ENCODE measurements around a stretch of chr6.

- RRBS, result no CpG with 5 or more reads among the region's 10 CpGs
Observed at GRCh38 chr6:5764252-5764983, 242.3 kb downstream of the NRN1 start.

DNA sequence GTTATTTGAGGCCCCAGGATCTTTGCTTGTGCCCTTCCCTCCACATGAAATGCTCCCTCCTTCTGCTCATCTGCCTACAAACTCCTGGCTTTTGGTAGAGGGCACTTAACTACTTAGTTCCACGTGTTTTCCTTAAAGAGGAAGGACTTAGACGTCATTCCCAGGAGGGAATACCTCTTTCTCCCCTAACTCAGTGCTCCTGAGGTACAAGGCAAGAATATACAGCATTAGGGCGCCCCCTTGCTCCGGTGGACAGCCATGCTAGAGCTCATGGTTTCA is 93.9 kb upstream of the LY86 start:
- RRBS, result 8% methylated on average over 1 of the region's 4 CpGs

DNA sequence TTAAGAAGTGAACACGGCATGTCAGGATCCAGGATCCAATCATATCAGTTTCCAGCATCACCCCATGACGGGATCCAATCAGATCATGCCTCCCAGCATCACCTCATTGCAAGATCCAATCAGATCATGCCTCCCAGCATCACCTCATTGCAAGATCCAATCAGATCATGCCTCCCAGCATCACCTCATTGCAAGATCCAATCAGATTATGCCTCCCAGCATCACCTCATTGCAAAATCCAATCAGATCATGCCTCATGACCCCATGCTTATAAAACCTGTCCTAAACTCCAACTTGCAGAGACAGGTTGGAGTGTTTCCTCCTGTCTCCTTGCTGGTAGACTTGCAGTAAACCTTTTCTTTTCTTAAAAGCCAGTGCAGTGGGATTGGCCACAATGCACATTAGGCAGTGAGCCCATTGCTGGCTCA is 69.0 kb downstream of the LY86 start:
- RRBS, result no CpG with 5 or more reads among the region's 2 CpGs

GRCh38 chr6:6711986-6712277 is 123.4 kb downstream of the LY86 start:
- RRBS, result no CpG with 5 or more reads among the region's 6 CpGs

DNA sequence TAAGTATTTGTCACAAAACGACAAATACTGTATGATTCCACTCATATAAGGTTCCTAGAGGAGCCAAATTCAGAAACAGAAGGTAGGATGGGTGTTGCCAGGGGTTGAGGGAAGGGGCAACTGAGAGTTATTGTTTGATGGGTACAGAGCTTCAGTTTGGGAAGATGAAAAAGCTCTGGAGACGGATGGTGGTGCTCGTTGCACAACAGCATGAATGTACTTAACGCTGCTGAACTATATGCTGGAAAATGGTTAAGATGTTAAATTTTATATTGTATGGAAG is 182.0 kb downstream of the LY86 start:
- RRBS, result no CpG with 5 or more reads among the region's 4 CpGs

DNA sequence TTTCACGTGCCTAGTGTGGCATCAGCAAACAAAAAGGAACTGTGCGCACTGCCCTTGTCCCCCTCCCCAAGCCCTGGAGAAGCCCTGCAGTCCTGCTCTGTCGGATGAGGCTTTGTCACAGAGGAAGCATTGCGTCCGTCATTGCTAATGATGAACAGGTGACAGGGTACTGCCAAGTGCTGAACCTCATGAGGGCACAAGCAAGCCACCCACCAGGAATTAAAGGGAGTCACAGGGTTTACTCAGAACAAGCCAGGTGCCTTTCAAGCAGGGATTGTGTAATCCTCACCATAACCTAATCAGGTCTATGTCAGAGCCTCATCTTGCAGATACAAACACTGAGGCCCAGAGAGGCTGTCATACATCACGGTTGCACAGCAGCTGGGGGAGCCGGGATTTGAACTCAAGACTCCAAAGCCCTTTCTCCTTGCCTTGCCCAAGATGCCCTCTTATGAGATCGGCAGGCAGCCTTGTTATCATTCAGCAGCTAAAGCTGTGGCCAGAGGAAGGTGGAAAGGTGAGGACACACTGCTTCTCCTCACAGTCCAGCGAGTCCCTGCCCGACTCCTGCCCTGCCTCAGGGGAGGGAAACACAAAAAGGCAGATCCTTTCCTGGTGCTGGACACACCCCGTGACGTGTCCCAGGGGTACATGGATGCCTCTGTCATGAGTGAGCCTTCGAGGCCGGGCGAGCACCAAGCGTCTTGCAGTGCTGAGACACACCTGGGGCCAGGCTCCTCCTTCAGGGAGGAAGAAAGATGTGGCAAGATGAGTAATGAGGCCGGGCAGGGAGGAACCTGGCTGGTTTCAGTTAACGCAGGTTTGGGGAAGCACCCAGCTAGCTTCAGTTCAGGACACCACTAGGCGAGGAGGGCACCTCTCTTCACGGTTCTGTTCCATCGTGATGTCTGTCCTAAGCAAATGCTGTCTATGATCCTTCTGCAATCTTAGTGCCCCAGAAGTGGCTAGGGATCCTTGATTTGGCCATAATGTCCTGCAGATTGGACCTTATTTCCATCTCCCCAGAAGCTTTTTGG is 214.9 kb downstream of the LY86 start:
- RRBS, result 45% methylated on average over 4 of the region's 21 CpGs

GRCh38 chr6:6865610-6865849 is 242.2 kb upstream of the RREB1 start:
- RRBS, result no CpG with 5 or more reads among the region's 4 CpGs

DNA sequence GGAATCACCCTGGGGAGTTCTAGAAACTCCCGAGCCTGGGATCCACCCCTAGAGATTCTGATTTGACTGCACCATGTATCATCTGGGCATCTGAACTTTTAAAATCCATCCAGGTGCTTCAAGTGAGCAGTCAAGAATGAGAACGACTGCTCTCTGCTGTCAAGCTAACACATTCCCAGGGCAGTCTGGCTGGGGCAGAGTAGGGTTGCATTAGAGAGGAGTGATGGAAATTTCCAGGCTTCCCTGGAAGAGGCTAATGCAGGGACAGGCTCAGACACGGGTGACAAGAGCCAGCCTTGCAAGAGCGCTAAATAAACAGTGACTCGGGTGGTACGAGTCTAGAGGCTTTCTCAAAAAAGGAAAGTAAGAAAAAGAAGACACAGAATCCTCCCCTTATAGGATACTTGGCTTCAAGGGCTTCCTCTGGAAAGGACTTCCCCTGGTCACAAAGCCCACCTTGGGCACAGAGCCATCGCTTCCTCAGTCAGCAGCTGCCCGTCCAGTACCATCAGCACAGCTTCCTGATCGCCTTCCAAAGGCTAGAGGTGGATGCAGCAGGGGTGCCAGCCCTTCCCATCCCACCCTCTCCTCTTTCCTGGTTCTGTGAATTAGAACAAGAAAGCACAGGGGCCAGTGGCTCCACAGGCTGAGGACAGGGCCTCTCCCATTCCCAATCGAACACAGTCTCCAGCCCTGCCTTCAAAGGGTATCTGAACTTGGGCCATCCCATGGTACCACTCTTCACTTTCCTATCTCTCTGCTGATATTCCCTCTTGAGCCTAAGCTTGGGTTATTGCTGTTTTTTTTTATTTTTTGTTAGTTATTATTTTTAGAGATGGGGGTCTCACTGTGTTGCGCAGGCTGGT is 177.3 kb upstream of the RREB1 start:
- RRBS, result no CpG with 5 or more reads among the region's 11 CpGs

GRCh38 chr6:6931470-6932096 is 176.2 kb upstream of the RREB1 start:
- RRBS, result no CpG with 5 or more reads among the region's 7 CpGs

- RRBS, result no CpG with 5 or more reads among the region's 6 CpGs
Observed at GRCh38 chr6:7129348-7129789, 21.6 kb downstream of the RREB1 start.

- RRBS, result no CpG with 5 or more reads among the region's 4 CpGs
Observed at GRCh38 chr6:7129790-7130163, 22.0 kb downstream of the RREB1 start.

DNA sequence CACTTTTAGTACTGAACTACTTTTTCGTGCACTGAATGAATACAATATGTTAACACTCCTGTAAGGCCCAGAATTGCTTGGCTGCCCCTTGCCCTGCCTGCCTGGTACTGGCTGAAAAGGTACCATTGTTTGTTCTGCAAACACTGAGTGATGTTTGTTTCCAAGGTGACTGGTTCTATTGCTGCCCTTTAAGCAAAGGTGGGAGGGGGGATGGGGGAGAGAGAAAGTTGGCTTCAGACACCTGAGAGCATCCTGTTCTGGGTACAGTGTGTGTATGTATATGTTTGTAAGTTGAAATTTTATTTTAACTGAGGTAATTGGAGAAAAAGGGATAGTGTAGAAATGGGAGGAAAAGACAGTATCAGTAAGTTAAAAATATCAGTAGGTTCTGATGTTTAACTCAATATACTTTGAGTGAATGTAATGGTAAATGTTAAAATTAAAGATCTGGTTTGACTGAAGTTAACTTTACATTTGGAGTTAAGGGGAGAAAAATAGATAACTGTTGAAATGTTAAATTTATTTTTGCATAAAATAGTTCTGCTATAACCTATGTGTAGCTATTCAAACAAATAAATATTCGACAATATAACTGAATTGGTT is 31.4 kb downstream of the RREB1 start:
- RRBS, result no CpG with 5 or more reads among the region's 2 CpGs

- RRBS, result under 1% methylated on average over 22 of the region's 74 CpGs
Observed at GRCh38 chr6:7140500-7141590, 33.1 kb downstream of the RREB1 start.

GRCh38 chr6:7146167-7146939 is 38.6 kb downstream of the RREB1 start:
- RRBS, result no CpG with 5 or more reads among the region's 13 CpGs

- RRBS, result no CpG with 5 or more reads among the region's 6 CpGs
Observed at GRCh38 chr6:7191973-7192327, 84.2 kb downstream of the RREB1 start.

DNA sequence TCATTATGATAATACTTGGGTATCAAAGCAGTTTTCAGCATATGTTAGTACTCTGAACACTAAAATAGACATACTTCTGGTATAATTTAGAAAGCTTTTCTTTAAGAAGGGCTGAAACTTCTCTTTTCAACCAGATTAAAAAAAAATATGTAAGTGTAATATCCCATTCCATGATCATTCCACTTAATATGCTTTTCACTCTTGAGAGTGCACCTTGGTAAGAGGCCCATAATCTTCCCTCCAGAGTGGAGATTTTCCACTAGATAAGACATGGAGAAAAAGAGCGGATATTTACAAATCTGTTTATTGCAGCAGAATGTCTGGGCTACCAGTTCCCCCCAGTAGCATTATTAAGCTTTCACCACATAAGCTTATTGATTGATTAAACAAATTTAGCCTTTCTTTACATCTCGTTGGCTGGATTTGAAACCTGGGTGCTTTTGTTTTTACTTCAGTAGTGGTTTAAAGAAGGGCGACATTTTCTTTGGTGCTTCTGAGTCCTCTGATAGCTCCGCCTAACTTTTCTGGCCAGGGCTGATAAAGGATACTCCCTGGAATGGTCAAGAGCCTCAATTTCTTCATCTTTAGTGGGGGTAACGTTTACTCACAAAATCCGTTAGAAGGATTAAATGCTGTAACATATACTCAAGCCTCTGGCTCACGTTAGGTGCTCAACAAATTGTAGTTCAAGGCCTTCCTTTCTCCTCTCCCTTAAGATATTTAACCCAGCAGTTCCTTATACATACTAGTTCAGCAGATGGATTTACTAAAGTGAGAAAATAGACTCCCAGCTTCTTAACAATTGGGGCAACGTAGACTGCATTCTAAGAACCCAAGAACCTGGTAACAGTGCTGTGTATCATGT is 91.1 kb downstream of the RREB1 start:
- RRBS, result no CpG with 5 or more reads among the region's 8 CpGs

- RRBS, result no CpG with 5 or more reads among the region's 16 CpGs
Observed at GRCh38 chr6:7238453-7239606, 74.2 kb downstream of the SSR1 start.

DNA sequence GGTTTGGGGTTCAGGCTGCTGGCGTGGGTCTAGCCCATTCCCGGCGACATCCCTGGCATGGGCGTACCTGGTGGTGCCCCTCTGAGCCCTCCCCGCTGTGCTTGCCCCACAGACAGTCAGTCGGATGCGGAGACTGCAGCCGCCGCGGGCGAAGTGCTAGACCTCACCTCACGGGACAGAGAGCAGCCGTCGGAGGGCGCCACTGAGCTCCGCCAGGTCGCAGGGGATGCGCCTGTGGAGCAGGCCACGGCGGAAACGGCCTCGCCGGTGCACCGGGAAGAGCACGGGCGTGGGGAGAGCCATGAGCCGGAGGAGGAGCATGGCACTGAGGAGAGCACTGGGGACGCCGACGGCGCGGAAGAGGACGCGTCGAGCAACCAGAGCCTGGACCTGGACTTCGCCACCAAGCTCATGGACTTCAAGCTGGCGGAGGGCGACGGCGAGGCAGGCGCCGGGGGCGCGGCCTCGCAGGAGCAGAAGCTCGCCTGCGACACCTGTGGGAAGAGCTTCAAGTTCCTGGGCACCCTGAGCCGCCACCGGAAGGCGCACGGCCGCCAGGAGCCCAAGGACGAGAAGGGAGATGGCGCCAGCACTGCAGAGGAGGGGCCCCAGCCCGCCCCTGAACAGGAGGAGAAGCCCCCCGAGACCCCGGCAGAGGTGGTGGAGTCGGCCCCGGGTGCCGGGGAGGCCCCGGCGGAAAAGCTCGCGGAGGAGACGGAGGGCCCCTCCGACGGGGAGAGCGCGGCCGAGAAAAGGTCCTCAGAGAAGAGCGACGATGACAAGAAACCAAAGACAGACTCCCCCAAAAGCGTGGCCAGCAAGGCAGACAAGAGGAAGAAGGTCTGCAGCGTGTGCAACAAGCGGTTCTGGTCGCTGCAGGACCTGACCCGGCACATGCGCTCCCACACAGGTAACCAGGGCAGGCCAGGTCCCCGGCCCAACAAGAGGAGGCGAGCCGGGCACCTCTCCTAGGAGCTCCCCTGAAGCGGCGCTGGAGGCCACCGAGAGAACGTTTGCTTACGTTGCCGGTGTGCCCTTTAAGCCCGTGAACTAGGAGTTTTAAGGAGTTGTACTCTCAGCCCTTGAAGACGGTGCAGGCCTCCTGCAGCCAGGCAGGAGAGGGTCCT is 66.3 kb downstream of the SSR1 start:
- RRBS, result 97% methylated on average over 23 of the region's 89 CpGs

- RRBS, result no CpG with 5 or more reads among the region's 18 CpGs
Observed at GRCh38 chr6:7445612-7446535, 56.3 kb downstream of the RIOK1 start.

DNA sequence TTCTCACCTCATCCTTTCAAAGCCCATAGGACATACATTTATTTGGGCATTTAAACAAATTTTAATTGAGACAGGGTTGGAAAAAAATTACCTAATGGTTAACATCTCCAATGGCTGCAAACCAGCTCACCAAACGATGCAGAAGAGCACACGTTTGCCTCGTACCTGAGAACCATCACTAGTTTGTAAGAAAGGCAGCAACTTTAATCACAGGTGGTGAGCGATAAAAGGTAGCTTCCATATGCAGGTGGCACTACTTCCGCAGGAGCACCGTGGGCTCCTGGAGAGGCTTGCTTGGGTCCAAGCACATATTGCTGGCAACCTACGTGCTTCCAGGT is 31.2 kb downstream of the TXNDC5 start:
- RRBS, result no CpG with 5 or more reads among the region's 7 CpGs